Measurements from ENCODE around the genes CYB5D1, RNF227, GUCY2D, AURKB and ODF4.

GRCh38 chr17:7641748-7642132 lies 9.0 kb upstream of the ATP1B2 start:
- PRO-cap, result no peak

GRCh38 chr17:7677361-7677847 lies 9.9 kb downstream of the TP53 start:
- PRO-cap, result no peak

GRCh38 chr17:7716486-7716736 lies 1.1 kb upstream of the DNAH2 start:
- PRO-cap, result no peak

DNA sequence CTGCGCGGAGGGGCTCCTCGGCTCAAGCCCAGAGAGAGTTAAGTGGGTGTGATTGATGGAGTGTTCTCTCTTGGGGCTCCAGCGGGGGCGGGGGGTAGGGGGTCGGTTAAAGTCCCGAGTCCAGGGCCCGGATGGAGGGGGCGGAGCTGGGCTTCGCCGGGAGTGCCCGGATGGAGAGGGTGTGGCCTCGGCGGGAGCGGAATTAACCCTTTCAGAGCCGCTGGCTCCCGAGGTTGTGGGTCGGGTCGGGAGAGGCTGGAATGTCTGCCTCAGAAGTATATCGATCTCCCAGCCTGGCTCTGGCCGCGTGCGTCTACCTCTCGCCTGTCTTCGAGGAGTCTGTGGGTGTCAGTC lies 8.1 kb downstream of the KDM6B start:
- PRO-cap, result bidirectional peak, plus-strand start at position 214 of the sequence, minus-strand start at position 83 of the sequence

DNA sequence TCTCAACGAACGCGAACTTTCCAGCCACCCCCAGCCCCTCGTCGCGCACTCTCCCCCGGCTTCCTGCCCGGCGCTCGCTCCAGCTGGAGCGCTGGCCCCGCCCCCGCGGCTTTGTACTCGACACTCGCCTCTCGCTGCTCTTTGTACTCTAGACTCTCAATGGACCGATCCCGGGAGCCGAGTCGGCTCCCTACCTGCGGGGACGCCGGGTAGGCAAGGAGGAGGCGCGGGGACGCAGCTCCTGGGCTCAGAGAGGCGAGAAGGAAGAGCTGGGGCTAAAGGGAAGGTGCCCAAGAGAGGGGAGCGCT lies 9.5 kb downstream of the KDM6B start:
- PRO-cap, result bidirectional peak, plus-strand start at position 159 of the sequence, minus-strand start at position 53 of the sequence

- PRO-cap, result no peak
Observed at GRCh38 chr17:7852831-7853323, 2.0 kb upstream of the TMEM88 start.

GRCh38 chr17:7857815-7858155 lies at the start of gene CYB5D1:
Gene CYB5D1 (plus strand): TSS chr17:7858003.
- PRO-cap, result bidirectional peak, plus-strand start at chr17:7858003, minus-strand start at chr17:7857871

DNA sequence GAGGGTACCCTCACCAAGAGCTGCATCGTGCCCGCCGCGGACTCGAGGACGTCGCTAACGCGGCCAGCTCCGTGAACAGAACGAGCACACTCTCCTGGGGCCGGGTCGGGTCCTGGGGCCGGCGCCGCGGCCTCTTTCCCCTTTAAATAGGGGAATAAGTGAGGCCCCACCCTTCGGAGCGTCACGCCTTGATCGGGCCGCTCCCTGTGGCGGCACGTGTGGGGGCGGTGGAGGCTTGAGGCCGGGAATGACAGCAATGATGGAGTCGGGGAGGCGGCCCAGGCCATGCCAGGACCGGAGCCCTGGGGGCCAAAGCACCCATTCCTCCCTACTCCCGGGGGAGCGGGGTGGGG lies at the start of gene RNF227:
RNF227 (minus strand) TSS at position 120 of the 353 bp plus-strand sequence.
- PRO-cap, result no peak

DNA sequence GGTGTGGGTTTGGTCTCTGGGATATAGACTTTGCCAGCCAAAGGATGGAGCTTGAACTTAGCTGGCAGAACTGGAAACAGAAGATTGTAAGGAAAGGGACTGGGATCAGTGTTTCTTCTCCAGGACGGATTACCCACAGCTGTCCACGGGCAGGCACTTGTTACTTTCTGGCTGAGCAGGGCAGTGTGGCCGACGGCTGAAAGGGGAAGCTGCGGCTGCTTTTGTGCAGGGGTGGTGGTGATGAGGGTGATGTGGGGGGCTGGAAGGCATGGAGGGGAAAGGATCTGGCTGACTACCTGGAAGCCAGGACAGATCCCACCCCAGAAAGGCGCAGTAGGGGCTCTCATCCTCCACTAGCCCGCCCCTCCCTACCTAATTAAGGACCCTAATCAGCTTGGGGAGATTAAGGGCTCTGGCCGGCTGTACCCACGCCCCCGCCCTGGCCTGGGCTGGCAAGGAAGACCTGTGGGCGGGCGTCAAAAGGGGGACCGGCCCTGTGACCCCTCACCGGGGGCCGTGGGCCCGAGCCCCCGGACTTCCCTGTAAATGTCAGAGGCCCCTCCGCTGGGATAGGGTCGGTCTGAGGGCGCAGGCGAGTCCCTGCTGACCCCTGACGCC lies at the start of gene GUCY2D:
GUCY2D (plus strand) TSS at position 423 of the 618 bp plus-strand sequence.
- PRO-cap, result no peak

DNA sequence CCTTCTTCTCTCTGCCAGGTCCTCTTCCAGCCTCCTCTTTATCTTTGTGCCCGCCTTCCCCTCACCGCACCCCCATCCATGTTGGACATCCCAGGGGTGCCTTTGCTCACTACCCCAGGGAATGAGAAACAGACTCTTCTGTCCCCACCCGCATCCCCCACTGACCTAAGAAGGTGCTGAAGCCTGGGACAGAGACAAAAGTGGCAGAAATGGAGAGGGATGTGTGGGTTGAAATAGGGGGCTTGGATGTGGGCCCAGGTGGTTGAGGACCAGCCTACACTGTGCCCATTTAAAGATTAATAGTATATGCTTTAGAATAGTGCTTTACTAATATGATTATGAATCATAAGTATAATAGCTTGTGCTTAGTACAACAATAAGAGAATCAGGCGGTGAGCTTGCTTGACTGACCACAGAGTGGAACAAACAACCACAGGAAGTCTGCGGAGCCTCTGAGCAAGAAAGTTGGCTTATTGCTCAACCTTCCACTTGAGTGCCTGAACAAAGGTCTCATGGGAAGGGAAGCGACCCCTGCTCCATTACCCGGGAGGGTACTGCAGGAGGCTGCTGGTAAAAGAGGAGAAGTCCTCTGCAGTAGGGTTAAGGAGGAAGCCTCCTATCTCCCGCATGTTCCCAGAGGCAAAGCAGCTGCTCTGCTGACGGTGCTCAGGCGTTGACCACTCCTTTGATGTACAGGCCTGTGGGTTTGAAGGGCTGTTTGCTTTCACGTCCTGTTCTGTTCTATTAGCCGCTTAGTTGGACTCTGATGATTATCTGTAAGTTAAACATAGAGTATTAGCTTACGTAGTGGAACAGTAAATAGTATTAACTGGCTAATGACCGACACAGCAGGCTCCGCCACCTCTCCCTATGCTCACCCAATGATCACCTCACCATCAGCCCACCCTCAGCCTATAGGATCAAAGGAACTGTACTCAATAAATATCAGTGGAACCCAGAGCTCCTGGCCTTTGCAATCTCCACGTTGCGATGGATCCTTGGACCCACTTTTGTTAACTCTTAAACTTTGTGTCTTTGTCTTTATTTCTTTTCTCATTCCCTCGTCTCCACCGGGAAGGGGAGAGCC lies 17.4 kb downstream of the ALOX15B start:
- PRO-cap, result no peak

- PRO-cap, result no peak
Observed at GRCh38 chr17:8090857-8091803, 3.6 kb upstream of the ALOX12B start.

- PRO-cap, result no peak
Observed at GRCh38 chr17:8140327-8140762, 11.9 kb downstream of the PER1 start.

DNA sequence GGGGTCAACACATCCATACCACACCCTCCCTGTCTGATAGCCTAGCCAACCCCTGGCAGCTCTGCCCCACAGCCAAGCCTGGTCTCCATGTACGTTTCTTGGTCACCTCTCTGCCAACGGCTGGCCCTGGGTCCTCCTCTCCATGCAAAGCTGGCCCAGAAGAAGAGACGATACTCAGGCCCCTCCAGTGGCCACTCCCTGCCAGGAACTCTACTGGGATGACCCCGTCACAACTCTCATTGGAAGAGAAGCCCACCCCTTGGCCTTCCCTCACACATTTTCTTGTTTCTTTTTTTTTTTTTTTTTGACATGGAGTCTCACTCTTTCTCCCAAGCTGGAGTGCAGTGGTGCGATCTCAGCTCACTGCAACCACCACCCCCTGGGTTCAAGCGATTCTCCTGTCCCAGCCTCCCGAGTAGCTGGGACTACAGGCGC lies 7.2 kb downstream of the PER1 start:
- PRO-cap, result no peak

GRCh38 chr17:8154115-8154760 lies 2.0 kb upstream of the PER1 start:
- PRO-cap, result bidirectional peak, plus-strand start at chr17:8154546, minus-strand start at chr17:8154279

DNA sequence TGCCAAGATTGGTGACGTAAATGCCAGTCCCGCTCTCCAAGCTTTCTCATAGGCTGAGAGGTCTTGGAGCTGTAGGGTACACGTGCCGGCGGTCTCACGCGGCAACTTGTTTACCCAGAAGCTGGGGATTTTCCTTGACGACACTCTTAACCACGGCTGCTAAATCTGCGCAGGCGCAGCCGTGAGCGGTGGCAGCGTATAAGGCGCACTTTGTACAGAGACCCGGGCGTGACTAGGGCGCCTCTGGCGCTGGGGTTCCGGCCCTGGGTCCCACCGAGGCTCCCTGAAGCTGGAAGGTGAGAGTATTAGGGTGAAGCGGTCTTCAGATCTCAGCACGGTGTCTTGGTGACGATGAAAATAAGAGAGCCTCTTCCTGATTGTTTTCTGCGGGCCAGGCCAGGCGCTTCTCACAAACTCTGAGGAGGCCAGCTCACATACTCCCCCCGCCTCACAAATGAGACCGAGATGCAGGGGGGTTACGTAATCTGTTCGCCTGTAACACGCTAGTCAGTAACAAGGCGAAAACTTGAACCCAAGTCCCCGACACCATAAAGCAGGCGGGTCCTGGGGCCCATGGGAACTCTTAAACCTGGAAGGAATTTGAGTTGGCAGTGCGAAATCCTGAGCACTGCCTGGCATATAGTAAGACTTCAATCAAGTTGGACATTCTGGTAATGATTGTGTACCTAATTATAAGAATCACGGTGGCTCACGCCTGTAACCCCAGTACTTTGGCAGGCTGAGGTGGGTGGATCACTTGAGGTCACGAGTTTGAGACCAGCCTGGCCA lies 4.6 kb upstream of the PER1 start:
- PRO-cap, result bidirectional peak, plus-strand start at position 217 of the sequence, minus-strand start outside the sequence; unidirectional peak, minus-strand start at position 418 of the sequence

GRCh38 chr17:8210438-8211084 lies at the start of gene AURKB:
Gene AURKB (minus strand): TSS chr17:8210575.
- PRO-cap, result bidirectional peak, plus-strand start at chr17:8210703, minus-strand start at chr17:8210581

GRCh38 chr17:8220660-8221705 lies 10.6 kb upstream of the AURKB start:
- PRO-cap, result unidirectional peak, plus-strand start at chr17:8221046; bidirectional peak, plus-strand start at chr17:8221414, minus-strand start at chr17:8221463

GRCh38 chr17:8266531-8267312 lies 17.6 kb downstream of the PFAS start:
- PRO-cap, result no peak

- PRO-cap, result no peak
Observed at GRCh38 chr17:8338181-8338804, 1.3 kb upstream of the ODF4 start.

GRCh38 chr17:8339648-8339981 lies at the start of gene ODF4:
Gene ODF4 (plus strand): TSS chr17:8339840.
- PRO-cap, result no peak

Data from ileum (tissue), 1 donor.